ENCODE measurements around a stretch of chr18.

- PRO-cap = no peak
Observed at GRCh38 chr18:77102574-77102906, 30.0 kb downstream of the MBP start.

GRCh38 chr18:77127806-77128805, 4.5 kb downstream of the MBP start:
- PRO-cap = no peak

GRCh38 chr18:78156490-78156970, 823.1 kb upstream of the SALL3 start:
- PRO-cap = no peak

DNA sequence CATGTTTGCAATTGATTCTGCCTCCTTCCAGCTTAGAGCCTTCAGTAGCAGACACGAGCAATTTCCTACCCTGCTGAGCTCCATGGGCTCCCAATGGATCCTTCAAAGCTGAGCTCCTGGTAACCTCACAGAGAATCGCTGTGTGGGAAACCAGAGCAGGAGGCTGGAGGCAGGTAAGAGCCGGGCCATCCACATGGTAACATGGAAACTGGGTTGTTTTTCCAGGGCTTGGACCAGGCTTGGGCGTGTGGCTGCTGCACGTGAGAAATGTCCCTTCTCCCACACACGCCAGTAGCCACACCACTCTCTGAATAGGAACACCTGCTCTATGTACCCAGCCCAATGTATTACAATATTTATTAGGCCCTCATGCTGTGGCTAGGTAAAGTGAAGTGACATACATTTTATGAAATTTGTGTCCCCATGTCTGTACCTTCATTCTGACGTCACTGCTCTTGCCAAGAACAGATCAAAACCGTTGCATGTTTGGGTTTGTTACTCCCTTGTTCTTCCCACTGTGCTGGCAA, 436.6 kb upstream of the SALL3 start:
- PRO-cap = no peak

- PRO-cap = no peak
Observed at GRCh38 chr18:79363078-79363585, 32.6 kb upstream of the NFATC1 start.

GRCh38 chr18:79402350-79403091, 6.8 kb downstream of the NFATC1 start:
- PRO-cap = no peak

- PRO-cap = no peak
Observed at GRCh38 chr18:79440557-79441356, 45.0 kb downstream of the NFATC1 start.

- PRO-cap = no peak
Observed at GRCh38 chr18:79610343-79610807, 69.2 kb upstream of the CTDP1 start.

DNA sequence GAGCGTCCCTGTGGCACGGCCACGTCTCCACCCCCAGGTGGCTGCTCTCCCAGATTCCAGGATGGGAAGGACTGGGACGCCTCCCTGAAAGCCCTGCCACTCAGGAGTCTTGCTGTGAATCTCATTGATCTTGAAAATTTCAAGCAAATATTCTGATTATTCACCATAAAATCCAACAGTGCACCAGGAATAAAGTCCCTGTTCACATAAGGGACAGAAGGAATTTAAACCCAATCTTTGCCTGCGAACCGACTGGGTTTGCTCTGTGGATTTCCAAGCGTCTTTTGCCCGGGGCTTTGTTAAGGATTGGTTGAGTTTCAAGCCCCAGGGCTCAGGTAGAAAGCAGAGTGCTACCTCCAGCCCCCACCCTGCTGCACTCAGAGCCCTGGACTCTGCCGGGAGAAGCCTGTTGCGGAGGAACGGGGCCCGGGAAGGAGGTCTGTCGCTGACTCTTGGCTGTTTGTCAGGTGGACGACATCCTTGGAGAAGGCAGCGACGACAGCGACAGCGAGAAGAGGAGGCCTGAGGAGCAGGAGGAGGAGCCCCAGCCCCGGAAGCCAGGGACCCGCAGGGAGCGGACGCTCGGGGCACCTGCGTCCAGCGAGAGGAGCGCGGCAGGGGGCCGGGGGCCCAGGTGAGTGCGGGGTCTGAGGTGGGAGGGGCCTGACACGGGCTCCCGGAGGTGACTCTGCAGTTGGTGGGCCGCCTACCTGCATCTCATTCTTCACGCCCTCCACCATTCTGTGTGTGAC, 56.5 kb downstream of the CTDP1 start:
- PRO-cap = no peak

DNA sequence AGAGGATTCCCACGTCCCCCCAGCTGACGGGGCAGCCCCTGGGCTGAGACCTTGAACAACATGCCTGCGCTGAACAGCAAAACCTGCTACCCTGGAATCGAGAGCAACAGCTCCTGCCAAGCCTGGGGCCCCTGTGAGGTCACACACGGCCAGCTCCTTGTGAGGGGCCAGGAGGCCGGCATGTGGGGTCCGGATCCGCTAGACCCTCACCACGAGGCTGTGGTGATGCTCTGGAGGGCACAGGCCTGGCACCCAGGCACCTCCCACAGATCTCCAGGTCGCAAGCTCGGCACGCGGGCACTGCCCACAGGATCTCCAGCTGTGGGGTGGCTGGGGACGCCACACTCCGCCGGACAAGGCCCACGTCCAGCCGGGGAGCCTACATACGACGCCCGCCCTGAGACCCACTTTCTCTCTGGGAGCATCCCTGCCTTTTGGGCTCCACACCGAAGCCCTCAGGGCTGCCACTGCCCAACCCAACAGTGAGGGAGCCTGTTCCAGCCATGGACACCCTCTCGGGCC, 34.2 kb downstream of the SLC66A2 start:
- PRO-cap = no peak

- PRO-cap = no peak
Observed at GRCh38 chr18:79947857-79948640, 3.4 kb downstream of the SLC66A2 start.

DNA sequence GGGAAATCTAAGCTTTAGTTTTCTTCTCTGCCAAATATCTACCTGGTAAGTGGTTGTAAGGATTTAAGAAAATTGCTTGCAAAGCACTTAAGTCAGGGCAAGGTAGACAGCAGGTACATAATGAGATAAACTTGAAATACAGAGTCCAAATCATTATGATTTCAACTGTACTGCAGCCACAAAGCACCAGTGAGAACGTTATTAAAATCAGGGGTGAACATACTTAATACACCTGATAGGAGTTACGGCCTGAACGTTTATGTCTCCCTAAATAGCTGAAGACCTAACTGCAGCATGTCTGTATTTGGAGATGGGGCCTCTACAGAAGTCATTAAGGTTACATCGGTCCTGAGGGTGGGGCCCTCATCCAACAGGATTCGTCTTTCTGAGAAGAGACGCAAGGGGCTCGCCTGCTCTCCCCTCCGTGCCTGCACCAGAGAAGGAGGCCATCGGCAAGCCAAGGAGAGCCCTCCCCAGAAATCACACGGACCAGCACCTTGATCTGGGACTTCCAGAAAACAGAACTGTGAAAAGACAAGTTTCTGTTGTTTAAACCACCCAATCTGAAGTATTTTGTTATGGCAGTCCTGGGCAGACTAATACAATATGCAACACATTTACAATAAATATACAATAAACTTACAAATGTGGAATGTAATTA, 5.9 kb downstream of the HSBP1L1 start:
- PRO-cap = no peak

DNA sequence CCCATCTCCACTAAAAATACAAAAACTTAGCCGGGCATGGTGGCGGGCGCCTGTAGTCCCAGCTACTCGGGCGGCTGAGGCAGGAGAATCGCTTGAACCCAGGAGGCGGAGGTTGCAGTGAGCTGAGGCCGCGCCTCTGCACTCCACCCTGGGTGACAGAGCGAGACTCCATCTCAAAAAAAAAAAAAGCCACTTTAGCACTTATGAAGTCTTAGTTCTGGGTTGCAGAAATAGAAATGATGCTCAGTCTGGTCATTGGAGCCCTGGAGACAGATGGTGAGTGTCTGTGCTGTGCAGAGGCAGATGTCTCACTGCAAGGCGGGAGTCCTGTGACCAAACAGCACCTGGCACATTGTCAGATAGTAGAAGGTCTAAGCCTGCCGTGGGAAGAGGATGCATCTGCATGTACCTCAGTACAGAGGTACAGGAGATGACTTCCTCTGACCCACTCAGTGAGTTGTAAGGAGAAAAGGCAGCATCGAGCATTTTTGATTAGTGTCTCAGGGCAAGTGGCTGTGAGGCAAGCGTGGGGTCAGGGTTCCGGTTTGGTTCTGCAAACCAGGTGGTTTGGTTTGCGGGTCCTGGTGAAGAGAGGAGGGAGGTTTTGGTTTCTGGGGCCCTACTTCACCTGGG, 3.6 kb downstream of the RBFA start:
- PRO-cap = no peak

GRCh38 chr18:80175181-80176154, 66.4 kb downstream of the ADNP2 start:
- PRO-cap = no peak

DNA sequence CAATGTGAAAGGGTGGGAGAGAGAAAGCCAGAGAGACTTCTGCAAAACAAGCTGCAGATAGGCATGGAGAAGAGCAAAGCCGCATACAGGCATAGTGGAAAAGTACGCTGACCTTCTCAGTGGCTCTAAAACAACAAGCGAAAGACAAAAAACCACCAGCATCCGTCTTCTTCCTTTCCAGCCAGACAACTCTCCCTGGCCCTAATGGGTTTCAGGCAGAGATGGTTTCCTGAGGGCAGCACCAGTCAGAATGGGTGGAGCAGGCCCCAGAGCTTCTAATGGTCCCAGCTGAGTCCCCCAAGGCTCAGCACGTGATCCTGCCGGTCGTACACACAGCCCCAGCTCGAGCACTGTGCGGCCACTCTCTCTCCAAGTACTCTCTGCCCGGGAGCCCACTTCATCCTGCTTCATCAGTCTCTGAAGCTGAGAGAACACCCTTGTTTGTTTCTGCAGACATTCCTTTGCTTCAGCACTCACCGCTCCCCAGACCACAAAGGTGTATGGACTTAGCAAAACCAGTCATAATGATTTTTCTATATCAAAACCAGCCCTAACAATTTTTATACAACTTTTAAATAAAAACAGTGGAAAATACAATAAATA, 64.0 kb downstream of the PARD6G start:
- PRO-cap = no peak

- PRO-cap = no peak
Observed at GRCh38 chr18:80196578-80196861, 50.8 kb downstream of the PARD6G start.

- PRO-cap = unidirectional peak, plus-strand start at chr18:80246720
Observed at GRCh38 chr18:80246085-80246798, 1.1 kb downstream of the PARD6G start.

All from mucosa of descending colon (tissue), 1 donor.